ENCODE results near the gene COPS3.

- PRO-cap: bidirectional peak, plus-strand start at chr17:17281400, minus-strand start at chr17:17281297
- RAMPAGE, long total RNA, 4 experiments: start-site peak on the minus strand in 4 of 4 experiments, at chr17:17281205-17281276 at its widest, 71 to 390 reads per replicate
Measured at GRCh38 chr17:17281091-17281827, at the start of gene COPS3. Gene COPS3, minus strand, starts transcription at chr17:17281246.

GRCh38 chr17:17480239-17481095 is 3.7 kb downstream of the MED9 start:
- PRO-cap: no peak
- RAMPAGE, long total RNA, 4 experiments: no peak in any of the 4 experiments

GRCh38 chr17:17535926-17536457 is 39.8 kb upstream of the RASD1 start:
- PRO-cap: no peak
- RAMPAGE, long total RNA, 4 experiments: no peak in any of the 4 experiments

DNA sequence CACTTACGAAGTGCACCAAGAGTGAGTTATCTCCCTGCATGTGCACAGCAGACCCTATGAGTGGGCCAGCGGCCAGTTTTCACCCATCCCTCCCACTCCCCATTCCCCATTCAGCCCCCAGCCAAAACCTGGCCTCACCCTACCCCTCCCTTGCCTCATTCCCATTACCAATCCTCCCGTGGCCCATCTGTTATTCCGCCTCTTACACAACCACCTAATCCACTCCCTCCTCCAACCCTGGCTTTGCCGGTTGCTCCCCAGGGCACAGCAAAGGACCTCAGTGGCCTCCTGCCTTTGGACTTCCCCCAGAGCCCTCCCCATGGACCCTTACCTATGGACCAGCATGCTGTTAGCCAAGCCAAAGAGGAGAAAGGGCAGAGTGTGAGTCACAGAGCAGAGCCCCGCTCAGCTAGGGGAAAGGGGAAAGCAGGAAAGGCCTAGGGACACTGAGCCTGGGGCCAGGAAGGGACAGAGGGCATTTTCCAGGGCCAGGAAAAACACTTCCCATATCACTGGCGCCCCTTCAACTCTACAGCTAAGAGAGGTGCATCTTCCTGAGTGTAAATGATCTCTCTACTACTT is 10.8 kb downstream of the PEMT start:
- PRO-cap: no peak
- RAMPAGE, long total RNA, 4 experiments: no peak in any of the 4 experiments

GRCh38 chr17:17683312-17683825 is 2.1 kb downstream of the RAI1 start:
- PRO-cap: no peak
- RAMPAGE, long total RNA, 4 experiments: no peak in any of the 4 experiments

DNA sequence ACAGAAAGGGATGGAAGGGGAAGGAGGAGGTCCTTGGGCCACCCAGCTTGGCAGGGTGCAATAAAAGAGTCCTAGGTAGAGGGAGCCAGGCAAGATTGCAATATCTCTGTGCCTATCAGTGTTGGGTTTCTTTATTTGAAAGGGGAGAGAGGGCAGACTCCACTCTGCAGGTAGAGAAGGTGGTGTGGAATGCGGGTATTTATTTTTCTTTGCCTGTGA is 11.5 kb downstream of the RAI1 start:
- PRO-cap: no peak
- RAMPAGE, long total RNA, 4 experiments: no peak in any of the 4 experiments

GRCh38 chr17:17710641-17711440 is 29.6 kb downstream of the RAI1 start:
- PRO-cap: no peak
- RAMPAGE, long total RNA, 4 experiments: no peak in any of the 4 experiments

DNA sequence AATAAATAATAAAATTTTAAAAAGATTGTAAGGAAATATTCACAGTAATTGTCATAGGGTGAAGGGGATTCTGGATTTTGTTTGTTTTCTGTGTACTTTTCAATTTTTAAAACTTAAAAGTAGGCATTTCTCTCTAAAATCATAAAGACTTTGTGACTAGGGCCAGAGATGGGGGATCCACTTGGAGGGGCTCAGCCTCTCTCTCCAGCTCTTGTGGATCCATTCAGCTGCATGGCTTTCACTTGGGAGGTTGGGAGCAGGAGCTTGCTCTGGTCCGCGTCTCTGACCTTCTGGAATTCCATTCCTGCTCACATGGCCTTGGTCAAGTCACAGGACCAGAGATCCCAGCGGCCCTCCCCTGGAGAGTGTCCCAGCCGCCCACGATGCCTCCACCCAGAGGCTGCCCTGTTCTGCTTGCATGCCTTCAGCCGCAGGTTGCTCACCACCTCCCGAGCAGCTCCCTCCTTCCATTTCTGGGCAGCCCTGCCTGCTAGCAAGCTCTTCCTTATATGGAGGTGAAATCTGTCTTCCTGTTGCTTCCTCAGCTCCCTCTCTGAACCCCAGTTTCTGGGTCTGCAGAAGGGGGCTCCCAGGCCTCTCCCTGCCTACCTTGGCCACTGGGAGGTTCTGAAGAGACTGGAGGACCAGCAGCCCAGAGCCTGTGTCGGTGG is 32.5 kb downstream of the RAI1 start:
- PRO-cap: no peak
- RAMPAGE, long total RNA, 4 experiments: no peak in any of the 4 experiments

- PRO-cap: no peak
- RAMPAGE, long total RNA, 4 experiments: no peak in any of the 4 experiments
Measured at GRCh38 chr17:17753248-17753816, 72.1 kb downstream of the RAI1 start.

- PRO-cap: no peak
- RAMPAGE, long total RNA, 4 experiments: no peak in any of the 4 experiments
Measured at GRCh38 chr17:17782635-17783067, 54.1 kb downstream of the SREBF1 start.

DNA sequence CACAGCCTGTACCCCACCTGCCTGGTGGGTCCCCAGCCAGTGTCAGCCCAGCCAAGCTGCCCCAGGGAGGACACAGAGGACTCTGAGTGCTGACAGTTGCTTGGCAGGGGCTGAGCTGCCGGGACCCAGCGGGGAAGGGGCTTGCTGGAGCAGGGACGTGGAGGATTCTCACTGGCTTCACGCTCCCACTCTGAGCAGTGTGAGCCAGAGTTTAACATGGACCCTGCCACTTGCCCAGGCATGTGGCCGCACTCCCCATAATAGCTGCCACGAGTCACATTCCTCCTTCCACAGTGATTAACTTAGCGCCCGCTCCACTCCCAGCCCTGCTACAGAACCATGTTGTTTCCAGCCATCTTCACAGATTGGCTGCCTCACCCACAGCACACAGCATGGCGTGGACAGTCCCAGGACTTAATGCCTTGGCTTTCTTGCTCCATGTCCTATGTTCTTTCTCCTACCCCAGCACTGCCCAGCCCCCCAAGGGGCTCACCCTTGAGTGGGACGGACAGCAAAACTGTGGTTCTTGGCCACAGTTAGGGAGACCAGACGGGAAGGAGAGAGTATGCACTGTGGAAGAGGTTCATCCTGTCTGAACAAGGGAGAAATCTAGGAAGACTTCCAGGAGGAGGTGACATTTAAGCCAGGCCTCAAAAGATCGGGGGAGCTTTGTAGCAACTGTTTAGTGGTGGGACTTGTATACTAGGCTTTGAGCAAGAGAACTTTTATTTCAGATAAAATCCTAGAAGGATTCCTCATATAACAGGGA is 31.0 kb downstream of the SREBF1 start:
- PRO-cap: no peak
- RAMPAGE, long total RNA, 4 experiments: start-site peak on the plus strand in 1 of 4 experiments, centred at position 478 of the sequence, 15 reads per replicate

DNA sequence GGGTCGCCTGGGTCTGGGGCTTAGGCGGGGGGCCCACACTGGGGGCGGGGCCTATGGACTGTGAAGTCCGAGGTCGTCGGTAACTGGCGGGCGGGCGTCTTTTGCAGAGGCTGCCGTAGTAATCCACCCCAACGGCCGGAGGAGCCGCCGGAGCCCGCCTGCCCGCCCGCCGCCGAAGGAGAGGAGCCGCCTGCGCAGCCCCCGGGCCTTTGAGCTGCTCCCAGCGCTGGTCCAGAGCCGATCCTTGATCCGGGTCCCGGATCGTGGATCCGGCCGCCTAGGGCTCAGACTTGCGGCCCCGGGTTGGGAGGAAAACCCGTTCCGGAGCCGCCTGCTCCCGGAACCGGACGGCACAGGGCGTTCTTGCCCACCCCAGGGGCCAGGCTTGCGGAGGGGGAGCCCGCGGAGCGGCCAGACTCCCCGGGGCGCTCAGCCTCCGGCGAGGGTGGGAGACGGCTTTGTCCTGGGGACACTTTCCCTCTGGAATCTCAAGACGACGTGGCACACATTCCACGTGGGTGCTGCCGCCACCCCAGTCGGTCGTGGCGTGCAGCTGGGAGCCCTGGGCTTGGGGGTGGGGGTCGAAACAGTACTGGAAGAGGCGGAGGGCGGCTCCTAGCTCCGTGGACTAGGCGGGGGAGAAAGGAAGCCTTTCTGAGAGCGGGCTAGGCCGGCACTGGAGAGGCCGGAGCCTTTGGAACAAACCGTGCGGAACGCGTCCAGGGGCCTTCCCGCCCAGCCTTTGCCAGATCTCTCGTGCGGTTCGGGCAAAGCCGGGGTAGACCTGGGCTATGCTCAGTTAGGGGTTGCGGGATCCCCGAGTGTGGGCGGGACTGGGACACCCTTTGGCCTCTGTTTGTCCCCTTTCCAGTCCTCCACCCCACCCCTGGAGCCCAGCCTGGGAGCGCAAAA is 26.7 kb downstream of the SREBF1 start:
- PRO-cap: no peak
- RAMPAGE, long total RNA, 4 experiments: start-site peak on the plus strand in 1 of 4 experiments, centred at position 262 of the sequence, 19 reads per replicate

- PRO-cap: bidirectional peak, plus-strand start at chr17:17840282, minus-strand start at chr17:17840145
- RAMPAGE, long total RNA, 4 experiments: no peak in any of the 4 experiments
Measured at GRCh38 chr17:17839769-17840236, 3.0 kb upstream of the SREBF1 start.

GRCh38 chr17:17849545-17850690 is 13.1 kb upstream of the SREBF1 start:
- PRO-cap: no peak
- RAMPAGE, long total RNA, 4 experiments: no peak in any of the 4 experiments

GRCh38 chr17:17877478-17878458 is 41.0 kb upstream of the SREBF1 start:
- PRO-cap: no peak
- RAMPAGE, long total RNA, 4 experiments: no peak in any of the 4 experiments

GRCh38 chr17:17913773-17914491 is 58.3 kb downstream of the TOM1L2 start:
- PRO-cap: no peak
- RAMPAGE, long total RNA, 4 experiments: no peak in any of the 4 experiments

DNA sequence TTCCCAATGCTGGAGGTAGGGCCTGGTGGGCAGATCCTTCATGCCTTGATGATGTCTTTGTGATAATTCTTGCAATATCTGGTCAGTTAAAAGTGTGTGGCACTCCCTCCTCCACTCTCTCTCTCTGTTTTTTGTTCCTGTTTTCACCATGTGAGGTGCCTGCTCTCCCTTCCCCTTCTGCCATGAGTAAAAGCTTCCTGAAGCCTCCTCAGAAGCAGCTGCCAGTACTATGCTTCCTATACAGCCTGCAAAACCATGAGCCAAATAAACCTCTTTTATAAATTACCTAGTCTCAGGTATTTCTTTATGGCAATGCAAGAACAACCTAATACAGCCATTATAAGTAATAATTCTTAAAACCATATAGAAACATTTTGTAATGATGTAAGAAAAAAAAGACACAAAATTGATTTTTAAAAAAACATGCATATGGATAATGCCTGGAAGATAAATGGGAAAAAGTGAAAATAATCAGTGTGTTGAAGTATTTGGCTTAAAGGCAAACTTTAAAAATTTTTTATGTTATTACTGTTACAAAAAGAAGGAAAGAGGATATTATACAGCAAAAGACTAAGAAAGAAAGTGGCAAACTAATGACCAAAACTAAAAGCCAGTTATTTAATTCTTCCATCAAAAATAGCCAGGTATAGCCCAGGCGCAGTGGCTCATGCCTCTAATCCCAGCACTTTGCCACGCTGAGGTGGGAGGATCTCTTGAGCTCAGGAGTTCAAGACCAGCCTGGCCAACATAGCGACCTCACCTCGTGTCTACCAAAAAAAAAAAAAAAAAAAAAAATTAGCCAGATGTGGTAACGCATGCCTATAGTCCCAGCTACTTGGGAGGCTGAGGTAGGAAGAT is 47.1 kb downstream of the TOM1L2 start:
- PRO-cap: no peak
- RAMPAGE, long total RNA, 4 experiments: no peak in any of the 4 experiments

DNA sequence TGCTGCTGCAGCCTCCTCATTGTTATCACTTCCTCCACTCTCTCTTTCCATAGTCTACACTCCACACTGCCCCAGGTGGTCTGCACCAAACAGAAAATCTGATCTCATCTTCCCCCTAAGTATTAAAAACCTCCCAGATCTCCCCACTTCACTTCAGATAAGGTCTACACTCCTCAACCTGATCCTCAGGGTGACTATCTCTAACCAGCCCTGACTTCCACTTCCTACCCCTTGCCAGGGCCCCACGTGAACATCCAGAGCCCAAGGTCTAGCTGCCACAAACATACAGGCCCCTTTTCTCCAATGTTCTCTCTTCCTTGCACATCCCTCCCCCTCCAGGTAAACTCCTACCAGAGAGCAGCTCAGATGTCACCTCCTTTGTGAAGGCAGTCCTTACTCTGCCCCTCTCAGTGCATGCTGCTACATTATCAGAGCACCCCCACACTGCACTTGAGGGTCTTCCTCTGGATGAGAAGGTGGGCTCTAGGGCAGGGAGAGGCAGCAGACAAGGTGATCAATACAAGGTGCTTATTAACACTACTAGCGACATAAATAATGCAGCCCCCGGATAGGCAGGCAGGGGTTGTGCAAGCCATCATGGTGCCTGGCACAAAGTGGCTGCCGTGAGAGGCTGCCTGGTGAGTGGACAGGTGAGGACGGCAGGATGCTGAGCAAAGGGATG is 28.5 kb downstream of the TOM1L2 start:
- PRO-cap: no peak
- RAMPAGE, long total RNA, 4 experiments: no peak in any of the 4 experiments

DNA sequence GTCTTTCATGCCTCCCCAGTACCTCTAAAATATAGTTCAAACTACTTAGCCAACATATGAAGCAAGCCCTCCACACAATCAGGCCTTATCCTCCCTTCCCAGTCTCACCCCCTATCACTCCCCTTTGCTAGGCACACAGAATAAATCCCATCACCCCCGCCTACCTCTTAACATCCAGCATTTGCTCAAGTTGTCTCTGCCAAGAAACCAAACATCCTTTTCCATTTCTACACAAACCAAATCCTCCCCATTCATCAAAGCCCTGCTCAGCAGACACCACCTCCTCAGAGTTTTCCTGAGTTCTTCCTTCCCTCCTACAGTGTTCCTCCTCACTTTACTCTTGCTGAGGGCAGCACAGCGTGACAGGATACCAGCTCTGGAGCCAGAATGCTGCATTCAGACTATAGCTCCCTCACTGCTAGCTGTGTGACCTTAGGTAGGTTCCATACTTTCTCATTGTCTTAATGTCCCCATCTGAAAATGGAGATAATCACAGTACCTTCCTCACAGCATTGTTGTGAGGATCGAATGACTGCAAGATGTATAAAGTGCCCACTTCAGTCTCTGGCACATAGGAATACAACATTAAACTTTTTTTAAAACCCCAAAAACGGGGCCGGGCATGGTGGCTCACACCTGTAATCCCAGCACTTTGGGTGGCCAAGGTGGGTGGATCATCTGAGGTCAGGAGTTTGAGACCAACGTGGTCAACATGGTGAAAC is 6.8 kb downstream of the TOM1L2 start:
- PRO-cap: no peak
- RAMPAGE, long total RNA, 4 experiments: no peak in any of the 4 experiments

GRCh38 chr17:18038051-18038773 is 756 bp downstream of the ATPAF2 start:
- PRO-cap: no peak
- RAMPAGE, long total RNA, 4 experiments: start-site peak on the minus strand in 1 of 4 experiments, at chr17:18038224-18038568 at its widest, 18 reads per replicate